M059J (cell line): ENCODE measurements around a stretch of chr2.

DNA sequence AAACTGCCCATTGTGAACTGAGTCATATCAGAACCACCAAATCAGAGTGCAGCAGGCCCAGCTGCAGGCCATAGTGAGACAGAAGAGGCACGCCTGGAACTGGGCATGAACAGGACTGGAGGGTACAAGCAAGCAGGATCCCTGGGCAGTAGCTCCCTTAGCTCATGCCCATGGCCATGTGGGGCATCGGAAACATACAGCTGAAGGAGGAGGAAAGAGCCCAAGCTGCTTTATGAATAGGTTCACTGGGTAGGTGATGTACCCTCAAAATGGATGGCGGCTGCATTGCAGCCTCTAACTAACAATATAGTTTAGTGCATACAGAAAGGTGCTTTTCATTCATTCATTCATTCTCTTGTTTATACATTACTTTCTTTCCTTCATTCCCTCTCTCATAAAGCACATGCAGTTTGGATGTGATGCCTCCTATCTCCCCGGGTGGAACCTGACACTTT, 18.6 kb upstream of the RHOB start:
- RAMPAGE, long total RNA = no peak

GRCh38 chr2:20443307-20443934, 3.5 kb upstream of the RHOB start:
- RAMPAGE, long total RNA = no peak

GRCh38 chr2:20445162-20445869, 1.6 kb upstream of the RHOB start:
- RAMPAGE, long total RNA = no peak

- RAMPAGE, long total RNA = no peak
These were observed 64.6 kb downstream of the HS1BP3 start for GRCh38 chr2:20586210-20586719.

DNA sequence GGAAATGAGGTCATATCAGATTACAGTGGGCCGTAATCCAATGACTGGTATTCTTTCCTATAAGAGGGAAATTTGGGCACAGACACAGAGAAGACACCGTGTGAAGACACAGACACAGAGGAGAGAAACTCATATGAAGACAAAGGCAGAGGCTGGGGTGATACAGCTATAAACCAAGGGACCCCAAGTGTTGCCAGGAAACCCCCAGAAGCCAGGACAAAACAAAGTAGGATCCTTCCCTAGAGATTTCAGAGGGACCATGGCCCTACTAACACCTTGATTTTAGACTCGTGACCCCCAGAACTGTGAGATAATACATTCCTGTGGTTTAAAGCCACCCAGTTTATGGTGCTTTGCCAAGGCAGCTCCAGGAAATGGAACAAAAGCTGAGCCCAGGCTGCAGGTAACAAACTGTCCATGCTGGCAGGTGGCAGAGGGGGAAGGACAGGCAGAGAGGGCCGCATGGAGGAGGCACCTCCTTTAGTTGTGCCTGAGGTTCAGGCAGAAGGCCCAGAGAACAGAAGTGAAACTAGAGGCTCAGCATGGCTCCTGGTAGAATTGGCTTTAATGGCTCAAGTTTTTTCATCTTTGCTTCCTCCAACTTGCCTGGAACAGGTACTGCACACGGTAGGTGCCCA, 36.8 kb downstream of the HS1BP3 start:
- RAMPAGE, long total RNA = no peak

- RAMPAGE, long total RNA = no peak
These were observed 36.2 kb downstream of the HS1BP3 start for GRCh38 chr2:20614615-20615178.

DNA sequence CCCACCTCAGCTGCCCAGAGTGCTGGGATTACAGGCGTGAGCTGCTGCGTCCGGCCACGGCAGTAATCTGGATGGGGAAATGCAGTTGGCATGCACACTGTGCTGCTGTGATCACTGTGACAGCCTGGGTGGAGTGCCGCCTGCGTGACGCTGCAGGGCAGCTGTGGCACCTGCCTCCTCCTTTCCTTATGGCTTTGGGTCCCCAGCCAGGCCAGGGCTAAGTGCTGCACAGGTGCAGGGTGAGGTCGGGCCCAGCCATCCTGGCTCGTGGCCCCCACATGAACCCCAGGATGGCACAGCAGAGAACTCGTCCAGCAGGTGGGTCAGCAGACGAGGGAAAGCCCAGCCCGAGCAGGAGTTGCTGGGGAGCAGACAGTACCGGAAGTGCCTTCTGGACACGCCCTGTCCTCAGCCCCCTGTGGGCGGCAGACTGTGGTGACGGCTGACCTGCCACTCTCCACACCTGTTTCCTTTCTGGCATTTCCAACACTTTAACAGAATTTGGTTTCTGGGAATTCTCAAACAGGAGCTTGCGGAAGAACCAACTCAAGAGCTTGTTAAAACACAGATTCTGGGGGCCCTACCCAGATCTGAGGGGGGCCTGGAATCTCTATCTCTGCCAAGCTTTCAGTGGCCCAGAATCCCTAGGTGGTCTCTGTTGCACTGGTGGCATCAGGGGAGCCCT, 17.0 kb downstream of the HS1BP3 start:
- RAMPAGE, long total RNA = no peak

DNA sequence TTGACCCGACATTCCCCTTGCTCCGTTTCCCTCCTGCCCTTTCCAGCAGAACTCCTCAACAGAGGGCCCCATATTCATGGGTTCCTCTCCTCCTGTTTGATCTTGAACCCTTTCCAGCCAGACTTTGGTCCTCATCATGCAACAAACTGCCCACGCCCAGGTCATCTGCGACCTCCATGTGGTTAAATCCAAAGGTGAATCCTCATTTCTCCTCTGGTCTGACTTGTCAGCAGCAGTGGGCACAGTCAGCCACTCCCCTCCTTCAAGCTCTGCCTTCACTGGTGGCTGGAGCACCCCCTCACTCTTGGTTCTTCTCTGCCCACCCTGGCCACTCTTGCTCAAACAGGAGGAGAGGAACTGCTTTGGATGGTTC, 2.7 kb downstream of the HS1BP3 start:
- RAMPAGE, long total RNA = no peak

GRCh38 chr2:20666003-20666588, 848 bp upstream of the GDF7 start:
- RAMPAGE, long total RNA = no peak

GRCh38 chr2:20796465-20796918, 26.4 kb downstream of the LDAH start:
- RAMPAGE, long total RNA = no peak

GRCh38 chr2:21011464-21012021, 32.3 kb downstream of the APOB start:
- RAMPAGE, long total RNA = no peak

- RAMPAGE, long total RNA = no peak
These were observed 31.6 kb downstream of the APOB start for GRCh38 chr2:21012022-21012886.

GRCh38 chr2:21038369-21039035, 5.4 kb downstream of the APOB start:
- RAMPAGE, long total RNA = no peak

DNA sequence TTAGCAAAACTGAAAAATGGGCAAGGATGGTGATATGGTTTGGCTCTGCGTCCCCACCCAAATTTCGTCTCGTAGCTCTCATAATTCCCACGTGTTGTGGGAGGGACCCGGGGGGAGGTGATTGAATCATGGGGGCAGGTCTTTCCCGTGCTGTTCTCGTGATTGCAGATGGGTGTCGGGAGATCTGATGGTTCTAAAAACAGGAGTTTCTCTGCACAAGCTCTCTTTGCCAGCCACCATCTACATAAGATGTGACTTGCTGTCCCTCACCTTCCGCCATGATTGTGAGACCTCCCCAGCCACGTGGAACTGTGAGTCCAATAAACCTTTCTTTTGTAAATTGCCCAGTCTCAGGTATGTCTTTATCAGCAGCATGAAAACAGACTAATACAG, 4.0 kb downstream of the APOB start:
- RAMPAGE, long total RNA = no peak

- RAMPAGE, long total RNA = no peak
These were observed 31.3 kb upstream of the TDRD15 start for GRCh38 chr2:21092256-21092997.

- RAMPAGE, long total RNA = no peak
These were observed 272.5 kb downstream of the TDRD15 start for GRCh38 chr2:21396169-21396802.

DNA sequence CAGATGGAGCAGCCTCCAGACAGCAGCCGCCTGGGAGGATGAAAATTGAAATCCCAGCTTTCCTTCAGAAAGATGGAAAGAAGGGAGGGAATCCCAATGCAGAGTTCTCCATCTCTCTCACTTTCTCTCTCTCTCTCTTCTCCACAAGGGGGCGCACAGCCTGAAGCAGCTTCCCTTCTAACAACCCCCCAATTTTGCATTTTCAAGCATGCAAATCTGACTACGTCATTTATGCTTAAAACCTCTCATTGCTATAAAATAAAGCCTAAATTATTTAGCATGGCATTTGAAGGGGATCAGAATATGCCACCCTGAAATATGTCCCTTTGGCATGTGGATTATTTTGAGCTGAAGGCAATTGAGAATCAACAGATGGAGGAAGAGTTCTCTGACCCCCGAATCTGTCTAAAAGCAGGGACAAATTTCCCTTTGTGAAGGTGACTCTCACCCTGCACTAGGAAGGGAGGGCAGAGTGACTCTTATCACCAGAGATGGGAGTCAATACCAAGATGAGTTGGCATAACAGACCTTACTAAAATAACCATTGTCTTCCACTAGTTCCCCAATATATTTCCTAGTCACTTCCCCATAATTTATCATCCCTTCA, 185.5 kb upstream of the KLHL29 start:
- RAMPAGE, long total RNA = no peak

DNA sequence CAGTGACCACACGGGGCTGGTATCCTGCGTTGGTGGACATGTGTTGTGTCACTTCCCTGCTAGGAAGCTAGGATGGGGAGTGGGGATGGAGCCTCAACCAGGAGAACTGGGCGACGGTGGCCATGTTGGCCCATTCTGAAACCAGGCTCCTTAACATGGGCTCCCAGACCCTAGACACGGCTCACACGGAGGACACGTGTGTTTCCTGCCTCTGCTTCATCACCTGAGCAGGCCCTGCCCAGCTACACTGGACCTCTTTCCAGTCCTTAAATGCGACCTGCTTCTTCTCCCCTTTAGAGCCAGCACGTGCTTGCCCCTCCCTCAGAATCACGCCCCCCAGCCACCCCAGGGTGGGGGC, 142.0 kb downstream of the KLHL29 start:
- RAMPAGE, long total RNA = no peak

DNA sequence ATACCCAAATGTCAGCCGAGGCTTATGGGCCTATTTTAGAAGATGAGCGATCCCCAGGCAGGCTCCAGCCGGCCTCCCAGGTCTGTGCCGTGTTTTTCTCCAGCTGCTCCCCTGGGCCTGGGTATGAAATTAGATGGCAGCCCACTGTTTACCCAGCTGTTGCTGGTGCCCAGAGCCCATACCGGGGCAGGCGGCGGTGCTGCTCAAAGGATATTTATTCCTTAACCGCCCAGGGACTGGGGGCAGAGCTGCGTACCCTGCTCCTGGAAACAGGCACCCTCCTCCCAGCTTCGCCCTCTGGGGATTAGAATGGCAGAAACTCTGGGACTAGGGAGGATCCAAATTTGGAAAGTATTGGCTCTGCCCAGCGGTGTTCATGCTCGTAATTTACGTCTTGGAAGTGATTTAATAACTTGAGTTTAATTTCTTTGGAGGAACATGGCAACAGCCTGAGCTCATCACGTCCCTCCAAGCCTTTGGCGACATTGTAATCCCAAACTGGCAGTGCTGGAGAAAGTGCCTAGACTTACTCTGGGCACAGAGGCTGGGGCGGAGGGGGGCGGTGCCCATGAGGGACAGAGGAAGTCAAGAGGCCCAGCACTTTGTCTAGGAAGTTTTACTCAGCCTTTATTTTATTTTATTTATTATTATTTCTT, 199.2 kb downstream of the KLHL29 start:
- RAMPAGE, long total RNA = no peak

DNA sequence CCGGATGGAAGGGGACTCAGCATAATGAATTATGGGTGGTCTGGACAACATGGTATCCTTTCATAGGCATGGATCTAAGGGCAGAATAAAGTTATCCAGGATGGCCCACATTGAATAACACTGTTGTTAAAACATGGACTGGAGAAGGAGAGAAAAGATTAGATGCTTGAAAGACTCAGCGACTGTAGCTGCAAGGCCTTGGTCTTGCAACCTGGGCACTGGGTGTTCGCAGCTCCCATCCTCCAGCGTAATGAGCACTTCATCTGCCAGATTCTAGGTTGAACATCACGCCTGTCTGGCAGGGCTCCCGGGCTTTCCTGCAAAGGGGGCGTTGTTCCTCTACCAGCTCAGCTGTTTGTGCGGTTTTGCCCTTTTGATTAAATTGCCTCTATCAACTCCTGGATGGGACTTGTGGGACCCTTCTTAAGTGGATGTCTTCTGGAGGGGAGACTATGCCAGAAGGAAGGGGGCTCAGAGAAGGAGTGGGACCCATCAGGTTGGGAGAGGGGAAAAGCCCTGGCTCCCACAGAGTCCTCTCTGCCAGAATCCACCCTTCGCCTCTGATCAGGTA, 215.4 kb downstream of the KLHL29 start:
- RAMPAGE, long total RNA = no peak